Thoracic aorta endothelial cell (primary cell): ENCODE results near the genes TNNI3K, LRRC53, ERICH3, PIGK, USP33 and NEXN.

- CAGE, long polyA plus RNA: no peak
These were observed 524.8 kb upstream of the NEGR1 start for GRCh38 chr1:72807126-72807562.

GRCh38 chr1:74235177-74235671 is at the start of gene TNNI3K:
TSS of gene TNNI3K (plus strand) at chr1:74235387.
- CAGE, long polyA plus RNA: no peak

DNA sequence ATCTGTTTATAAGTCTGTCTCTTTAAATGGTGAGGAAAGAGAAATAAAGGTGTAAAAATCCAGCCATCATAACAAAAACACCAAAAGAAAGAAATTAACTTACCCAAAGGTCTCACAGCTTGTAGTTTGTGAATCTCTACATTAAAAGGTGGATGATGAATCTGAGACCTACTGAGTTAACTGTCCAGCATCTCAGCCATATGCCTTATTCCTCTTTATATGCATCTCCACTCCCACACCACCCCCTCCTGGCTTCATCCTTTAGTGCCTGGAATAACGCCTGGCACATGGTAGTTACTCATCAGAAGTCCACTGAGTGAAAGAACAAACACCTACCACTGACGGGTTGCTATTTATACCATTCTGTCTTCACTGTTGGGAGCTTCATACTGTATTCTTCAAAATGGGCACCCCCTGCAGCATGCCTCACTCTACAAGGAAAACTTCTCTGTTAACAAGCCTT is at the start of gene LRRC53:
LRRC53 (minus strand) TSS at position 189 of the 463 bp plus-strand sequence.
- CAGE, long polyA plus RNA: no peak

GRCh38 chr1:74522135-74522559 is 9.7 kb upstream of the LRRC53 start:
- CAGE, long polyA plus RNA: no peak

- CAGE, long polyA plus RNA: no peak
These were observed at the start of gene ERICH3 for GRCh38 chr1:74673298-74674497. TSS of gene ERICH3 (minus strand) at chr1:74673792.

GRCh38 chr1:75588993-75589196 is 22.0 kb downstream of the SLC44A5 start:
- CAGE, long polyA plus RNA: no peak

DNA sequence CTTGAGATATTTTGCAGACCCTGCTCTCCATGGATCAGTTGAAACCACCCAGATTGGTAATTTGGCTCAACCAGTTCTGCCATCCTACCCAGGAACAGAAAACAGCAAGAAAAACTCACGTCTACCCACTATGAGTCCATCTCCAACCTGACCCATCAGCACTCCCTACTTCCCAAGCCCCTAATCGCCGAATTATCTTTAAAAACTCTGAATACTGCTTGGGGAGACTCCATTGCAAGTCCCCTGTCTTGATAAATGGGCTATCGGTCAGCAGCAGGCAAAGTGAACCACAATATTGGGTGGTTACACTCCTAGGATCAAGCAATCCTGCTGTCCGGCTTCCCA is 496 bp upstream of the RABGGTB start:
- CAGE, long polyA plus RNA: no peak

DNA sequence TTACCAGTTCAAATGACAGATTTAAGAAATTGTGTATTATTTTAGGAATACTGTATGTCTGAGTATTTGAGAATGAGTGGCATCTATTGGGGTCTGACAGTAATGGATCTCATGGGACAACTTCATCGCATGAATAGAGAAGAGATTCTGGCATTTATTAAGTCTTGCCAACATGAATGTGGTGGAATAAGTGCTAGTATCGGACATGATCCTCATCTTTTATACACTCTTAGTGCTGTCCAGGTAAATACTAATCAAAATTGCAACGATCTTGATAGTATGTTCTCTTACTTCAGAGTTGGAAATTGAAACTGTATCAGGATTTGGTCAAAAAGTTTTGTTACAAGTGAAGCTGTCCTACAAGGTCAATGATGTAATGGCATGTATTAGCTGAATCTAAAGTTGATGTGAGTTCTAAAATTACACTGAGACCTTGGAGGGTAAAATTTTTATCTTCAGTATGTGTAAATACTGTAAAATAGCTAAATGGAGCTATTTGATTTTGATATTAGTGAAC is 3.1 kb downstream of the RABGGTB start:
- CAGE, long polyA plus RNA: no peak

GRCh38 chr1:76899199-76899807 is 32.0 kb downstream of the ST6GALNAC5 start:
- CAGE, long polyA plus RNA: no peak

- CAGE, long polyA plus RNA: no peak
These were observed at the start of gene PIGK for GRCh38 chr1:77218598-77219639. TSS of gene PIGK (minus strand) at chr1:77219430.

GRCh38 chr1:77219714-77220292 is 573 bp upstream of the PIGK start:
- CAGE, long polyA plus RNA: no peak

DNA sequence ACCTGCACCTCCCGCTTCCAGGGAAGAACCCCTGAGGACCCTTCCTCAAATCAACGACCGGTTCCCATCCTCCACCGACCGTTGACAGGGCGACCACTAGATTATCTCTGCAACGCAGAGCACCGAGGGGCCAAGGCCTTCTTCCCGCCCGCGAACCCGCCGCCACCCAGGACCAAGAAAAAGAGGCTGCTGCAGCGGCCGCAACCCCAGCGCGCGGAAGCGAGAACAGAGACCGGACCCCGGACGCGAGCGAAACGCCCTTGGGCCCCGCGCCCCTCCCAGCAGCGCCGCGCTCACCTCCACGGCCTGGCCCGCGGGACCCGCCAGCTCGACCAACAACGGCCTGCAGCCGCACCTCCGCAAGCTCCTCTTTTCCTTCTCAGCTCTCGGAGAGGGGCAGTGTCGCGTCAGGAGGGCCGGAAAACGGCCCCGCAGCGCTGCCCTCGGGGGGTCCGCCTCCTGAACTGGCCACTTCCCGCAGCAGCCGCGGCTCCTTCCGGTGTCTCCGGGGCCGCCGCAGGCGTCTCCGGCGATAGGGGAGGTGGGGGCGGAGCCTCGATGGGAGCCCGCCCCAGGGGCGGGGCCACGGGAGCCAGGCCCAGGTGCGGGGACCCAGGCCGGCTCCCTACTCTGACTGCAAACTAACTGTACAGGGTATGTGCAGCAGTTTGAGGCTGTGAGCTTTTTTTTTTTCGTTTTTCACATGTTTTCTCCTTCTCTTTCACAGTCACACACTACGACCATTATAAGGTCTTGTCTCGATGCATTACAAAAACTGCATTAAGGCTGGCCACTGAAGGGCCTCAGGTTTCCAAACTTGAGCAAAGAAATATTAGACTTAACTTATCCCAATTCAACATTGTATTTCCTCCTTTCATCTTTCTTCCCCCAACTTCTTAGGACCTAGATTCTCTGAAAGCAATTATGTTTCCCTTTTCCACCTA is at the start of gene USP33:
USP33 (minus strand) TSS at position 507 of the 944 bp plus-strand sequence.
- CAGE, long polyA plus RNA: no peak

DNA sequence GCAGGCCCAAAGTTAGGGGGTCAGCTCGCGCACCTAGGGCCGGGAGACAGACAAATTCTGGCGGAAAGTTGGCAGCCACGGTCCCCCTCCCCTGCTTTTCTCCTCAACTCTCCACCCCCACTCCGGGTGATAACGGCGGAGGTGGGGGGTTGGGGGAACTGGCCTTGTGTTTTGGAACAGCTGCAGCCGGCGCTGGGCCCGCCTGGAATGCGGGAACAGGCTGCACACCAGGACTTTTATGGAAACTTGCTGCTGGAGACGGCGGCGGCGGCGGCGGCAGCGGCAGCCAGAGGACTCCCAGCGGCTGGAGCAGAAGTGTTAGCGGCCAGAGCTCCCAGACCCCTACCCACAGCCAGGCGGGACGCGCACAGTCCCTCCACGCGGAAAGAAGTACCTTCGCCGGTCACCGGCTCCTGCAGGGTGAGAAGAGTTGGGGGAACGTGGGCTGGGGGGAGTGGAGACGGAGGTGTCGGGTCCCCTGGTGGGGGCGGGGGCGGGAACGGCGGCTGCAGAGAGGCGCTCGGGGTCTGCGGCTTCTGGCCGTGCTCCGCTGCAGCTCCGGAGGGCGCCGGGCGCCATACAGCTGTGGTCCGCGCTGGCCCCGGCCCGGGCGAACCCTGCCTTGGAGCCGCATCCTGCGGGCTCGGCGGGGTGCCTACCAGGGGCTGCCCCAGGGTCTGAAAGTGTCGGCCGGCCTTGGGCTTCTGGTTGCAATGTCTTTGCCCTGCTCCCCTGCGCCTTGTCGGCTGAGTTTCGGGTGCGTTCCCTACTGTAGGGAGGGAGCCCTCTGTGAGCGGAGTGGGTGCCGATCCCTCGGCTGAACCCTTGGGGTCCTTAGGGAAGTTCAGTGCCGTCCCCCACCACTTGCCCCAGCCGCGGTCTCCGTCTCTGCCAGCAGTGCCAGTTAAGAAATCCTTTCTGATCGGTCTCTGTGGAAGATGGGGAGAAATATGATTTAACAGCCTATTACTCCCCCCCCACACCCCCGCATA is at the start of gene NEXN:
NEXN (plus strand) TSS at position 285 of the 992 bp plus-strand sequence.
- CAGE, long polyA plus RNA: no peak

GRCh38 chr1:77889650-77890246 is 1.3 kb downstream of the NEXN start:
- CAGE, long polyA plus RNA: no peak

- CAGE, long polyA plus RNA: no peak
These were observed 7.2 kb downstream of the NEXN start for GRCh38 chr1:77895719-77895978.

DNA sequence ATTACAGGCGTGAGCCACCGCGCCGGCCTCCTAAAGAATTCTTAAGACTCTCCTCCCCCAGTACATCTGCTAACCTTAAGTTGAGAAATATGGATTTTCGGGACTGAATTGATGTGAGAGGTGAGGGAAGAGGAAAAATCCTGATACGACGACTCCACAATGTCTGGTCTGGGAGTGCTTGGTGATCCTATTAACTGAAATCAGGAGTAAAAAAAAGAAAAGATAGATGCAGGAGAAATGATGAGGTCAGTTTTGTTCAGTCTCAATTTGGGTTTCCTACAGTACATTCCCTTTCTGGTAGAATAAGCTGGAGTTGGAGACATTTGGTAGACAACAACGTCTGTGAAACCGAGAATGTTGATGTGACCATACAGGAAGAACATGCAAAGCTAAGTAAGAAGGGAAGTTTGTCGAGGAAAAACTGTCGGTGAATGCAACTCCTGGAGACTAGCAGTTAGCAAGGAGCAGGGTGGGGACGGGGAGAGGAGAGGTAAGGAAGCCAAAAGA is 1.2 kb upstream of the GIPC2 start:
- CAGE, long polyA plus RNA: no peak

DNA sequence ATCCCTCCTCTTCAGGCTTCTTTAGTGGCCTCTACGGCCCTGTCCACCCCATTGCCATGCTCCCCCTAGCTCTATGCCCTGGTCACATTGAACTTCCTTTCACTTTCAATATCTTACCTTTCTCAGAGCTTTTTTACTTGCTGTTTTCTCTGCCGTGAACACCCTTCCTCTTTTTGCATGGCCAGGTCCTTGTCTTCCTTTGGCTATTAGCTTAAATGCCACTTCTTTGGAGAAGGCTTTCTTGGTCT is 97.4 kb downstream of the GIPC2 start:
- CAGE, long polyA plus RNA: no peak

DNA sequence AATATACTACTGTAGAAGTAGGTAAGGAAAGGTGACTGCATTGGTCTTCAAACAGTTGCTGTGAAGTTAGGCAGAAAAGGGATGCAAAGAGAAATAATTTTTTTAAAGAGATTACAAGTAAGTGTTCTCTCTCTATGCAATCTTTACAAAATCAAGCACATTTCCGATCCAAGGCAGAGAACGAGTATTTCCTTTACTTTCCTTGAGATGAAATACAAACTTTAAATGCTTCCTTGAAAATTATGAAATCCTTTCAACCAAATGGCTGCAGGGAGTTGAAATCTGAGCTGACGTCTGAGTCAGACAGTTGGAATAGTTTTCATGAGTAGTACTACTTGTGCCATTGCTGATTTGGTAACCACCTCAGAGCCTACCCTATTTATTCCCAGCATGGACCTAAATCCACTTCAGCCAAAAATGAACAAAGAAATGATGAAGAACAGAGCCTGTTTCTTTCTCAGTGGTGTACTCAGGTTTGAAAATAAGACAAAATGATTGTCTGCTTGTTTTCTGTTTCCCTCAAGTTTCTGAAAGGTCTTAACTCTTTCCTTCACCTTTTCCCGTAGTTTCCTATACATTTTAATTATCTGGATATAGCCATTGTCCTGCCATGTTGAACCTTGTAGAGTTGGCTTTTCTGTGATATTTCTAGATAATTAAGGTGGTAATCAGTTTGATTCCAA is 183.6 kb downstream of the GIPC2 start:
- CAGE, long polyA plus RNA: no peak

GRCh38 chr1:78651074-78651730 is 1.6 kb downstream of the IFI44 start:
- CAGE, long polyA plus RNA: no peak

DNA sequence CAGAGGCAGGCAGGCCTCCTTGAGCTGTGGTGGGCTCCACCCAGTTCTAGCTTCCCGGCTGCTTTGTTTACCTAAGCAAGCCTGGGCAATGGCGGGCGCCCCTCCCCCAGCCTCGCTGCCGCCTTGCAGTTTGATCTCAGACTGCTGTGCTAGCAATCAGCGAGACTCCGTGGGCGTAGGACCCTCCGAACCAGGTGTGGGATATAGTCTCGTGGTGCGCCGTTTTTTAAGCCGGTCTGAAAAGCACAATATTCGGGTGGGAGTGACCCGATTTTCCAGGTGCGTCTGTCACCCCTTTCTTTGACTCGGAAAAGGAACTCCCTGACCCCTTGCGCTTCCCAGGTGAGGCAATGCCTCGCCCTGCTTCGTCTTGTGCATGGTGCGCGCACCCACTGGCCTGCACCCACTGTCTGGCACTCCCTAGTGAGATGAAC is 155.6 kb downstream of the ADGRL4 start:
- CAGE, long polyA plus RNA: no peak